Colonic mucosa (tissue), 1 donor: ENCODE data around the gene AXL.

DNA sequence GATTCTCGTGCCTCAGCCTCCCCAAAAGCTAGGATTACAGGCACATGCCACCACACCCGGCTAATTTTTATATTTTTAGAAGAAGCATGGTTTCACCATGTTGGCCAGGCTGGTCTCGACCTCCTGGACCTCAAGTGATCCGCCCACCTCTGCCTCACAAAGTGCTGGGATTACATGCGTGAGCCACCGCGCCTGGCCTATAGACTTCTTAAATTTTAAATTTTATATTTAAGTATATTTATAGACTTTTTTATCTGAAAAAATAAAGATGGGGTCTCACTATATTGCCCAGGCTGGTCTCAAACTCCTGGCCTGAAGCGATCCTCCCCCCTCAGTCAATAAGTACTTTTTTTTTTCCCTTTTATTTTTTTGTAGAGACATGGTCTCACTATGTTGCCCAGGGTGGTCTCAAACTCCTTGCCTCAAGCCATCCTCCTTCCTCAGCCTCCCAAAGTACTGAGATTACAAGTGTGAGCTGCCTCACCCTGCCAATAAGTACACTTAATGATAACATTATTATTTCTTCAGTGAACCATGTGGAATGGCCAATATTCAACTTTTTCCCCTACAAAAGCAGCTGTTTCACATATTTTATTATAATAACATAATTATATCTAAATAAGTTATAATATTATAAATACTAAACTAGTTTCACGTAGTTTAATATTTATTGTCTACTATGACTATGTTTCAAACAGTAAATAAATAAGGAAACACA, 1.8 kb downstream of the SERTAD1 start:
- PRO-cap = no peak

- PRO-cap = no peak
These were observed 1.9 kb downstream of the BLVRB start for GRCh38 chr19:40463698-40463995.

- PRO-cap = no peak
These were observed 17.9 kb downstream of the LTBP4 start for GRCh38 chr19:40618955-40619660.

DNA sequence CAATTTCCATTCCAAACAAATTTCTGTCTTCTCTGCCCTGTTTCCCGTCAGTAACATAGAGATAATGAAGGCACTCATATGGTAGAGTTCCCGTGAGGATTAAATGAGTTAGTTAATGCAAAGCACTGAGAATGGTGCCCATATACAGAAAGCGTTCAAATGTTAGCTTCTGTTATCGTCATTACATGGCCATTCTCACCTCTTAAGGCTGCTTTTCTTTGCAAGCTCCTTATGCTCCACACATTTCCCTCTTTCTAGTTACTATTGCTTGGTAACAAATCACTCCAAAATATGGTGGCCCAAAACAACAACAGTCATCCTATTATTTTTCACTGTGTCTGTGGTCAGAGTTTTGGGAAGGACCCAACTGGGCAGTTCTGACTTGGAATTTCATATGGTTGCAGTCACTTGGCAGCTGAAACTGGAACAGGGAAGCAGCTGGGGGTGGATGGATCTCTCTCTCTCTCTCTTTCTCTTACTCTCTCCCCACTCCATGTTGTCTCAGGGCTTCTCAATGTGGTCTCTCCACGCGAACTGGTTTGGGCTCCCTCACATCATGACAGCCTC, 39.8 kb downstream of the NUMBL start:
- PRO-cap = no peak

DNA sequence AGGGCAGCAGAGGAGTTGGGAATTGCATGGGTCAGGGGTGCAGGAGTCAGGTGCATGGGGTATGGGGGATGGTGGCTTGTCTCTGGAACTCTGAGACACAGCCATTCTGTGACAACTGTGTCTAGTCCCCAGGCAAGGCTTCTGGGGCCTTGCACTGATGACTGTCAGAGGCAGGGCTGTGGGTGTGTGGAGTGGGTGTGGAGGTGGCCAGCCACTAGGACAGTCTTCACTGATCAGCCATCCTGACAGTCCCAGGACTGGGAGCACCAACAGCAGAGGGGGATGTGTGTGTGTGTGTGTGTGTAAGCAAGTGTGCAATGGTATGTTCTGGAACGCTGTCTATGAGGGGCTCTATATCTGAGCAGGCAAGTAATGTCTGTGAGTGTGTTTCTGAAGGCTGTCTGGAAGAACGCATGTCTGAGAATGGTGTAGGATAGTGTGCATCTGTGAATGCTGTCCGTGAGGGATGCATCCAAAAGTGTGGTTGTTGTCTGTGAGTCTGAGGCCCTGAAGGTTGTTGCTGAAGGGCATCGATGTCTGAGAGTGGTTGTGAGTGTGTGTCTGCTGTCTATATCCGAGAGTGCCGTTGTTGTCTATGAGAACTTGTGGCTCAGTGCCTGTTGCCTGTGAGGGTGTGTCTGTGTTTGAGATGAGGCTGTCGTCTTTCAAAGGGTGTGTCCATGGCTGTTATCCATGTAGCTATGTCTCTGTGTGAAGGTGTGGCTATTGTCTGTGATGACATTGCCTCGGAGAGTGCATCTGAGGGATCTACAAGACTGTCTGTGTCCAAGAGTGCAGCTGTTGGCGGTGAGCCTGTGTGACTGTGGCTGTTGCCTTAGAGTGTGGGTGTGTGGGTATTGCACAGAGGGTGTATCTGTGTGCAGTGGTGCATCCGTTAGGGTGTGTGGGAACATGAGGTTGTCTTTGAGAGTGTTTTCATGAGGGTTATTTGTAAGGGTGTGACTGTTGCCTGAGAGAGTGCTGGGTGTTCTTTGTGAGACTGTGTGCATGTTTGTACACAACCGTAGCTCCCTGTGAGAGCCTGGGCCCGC, 5.1 kb downstream of the NUMBL start:
- PRO-cap = no peak

- PRO-cap = no peak
These were observed 11.4 kb downstream of the COQ8B start for GRCh38 chr19:40705221-40705732.

- PRO-cap = no peak
These were observed 10.5 kb downstream of the COQ8B start for GRCh38 chr19:40706047-40706779.

- PRO-cap = no peak
These were observed 5.5 kb downstream of the EGLN2 start for GRCh38 chr19:40804451-40804884.

DNA sequence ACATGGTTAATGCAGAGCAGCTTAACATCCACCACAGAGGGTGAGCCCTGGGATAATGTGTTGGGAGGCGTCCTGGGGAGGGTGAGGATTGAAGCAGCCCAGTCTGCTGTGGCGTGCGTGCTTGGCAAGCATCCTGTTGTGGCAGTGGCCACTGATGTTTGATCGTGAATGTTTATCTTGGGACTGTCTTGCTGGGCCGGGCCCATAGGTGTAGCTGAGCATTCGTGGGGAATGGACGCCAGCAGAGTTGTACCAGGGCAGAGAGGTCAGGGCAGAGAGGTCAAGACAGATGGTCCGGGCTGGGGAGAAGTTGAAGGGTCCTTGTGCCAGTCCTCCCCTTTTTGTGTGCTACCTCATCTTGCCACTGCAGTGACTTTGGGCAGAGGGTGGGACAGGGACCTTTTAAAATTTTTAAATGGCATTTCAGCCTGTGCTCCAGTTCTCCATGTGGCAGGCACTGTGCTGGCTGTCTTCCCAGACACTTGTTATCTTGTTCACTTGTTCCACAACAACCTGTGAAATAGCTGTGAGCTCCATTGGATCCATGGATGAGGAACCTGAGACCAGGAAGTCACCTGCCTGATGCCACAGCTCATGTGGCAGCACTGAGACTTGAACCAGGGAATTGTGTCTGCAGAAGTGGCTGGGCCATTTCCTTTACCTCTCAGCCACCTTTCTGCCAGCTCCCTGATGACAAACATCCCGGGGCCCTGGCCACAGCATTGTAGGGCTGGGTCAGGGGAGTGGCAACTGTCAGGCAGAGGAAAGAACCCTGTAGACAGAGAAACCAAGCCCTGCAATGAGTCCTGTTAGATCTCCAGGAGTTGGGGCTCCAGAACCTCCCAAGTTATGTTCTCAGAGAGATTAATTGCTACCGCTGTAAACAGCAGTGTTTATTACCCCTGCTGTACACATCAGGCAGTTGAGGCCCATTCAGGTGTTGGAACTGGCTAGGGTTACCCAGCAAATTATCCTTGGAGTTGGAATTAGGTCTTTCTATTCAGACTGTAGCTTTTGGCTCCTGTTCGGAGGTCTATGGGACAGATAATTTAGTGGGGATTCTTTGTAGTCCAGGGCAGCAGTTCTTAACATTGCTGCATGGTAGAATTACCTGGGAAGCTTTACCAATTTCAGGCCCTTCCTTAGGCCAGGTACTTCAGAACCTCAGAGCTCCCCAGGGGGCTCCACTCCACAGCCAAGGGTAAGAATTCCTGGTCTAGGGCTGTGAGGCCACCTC, 6.4 kb downstream of the EGLN2 start:
- PRO-cap = no peak

DNA sequence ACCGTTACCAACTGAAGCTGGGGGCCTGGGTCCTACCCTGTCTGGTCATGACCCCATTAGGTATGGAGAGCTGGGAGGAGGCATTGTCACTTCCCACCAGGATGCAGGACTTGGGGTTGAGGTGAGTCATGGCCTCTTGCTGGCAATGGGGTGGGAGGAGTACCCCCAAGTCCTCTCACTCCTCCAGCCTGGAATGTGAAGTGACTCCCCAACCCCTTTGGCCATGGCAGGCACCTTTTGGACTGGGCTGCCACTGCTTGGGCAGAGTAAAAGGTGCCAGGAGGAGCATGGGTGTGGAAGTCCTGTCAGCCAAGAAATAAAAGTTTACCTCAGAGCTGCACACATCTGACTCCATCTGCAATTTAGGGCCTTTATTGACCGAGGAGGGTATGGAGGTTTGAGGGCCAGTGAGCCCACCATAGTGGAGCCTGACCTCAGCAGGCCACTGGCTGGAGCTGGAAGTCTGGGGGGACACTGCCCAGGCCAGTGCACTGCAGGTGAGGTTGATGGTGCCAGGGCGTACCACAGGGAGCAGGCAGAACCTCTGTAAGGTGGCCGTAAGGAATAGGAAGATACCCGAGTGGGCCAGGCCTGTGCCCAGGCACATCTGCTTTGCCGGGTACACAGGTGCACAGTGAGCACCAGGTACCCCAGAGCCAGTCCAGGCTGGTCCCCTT, 9.2 kb downstream of the EGLN2 start:
- PRO-cap = no peak

- PRO-cap = no peak
These were observed 23.6 kb downstream of the CYP2A6 start for GRCh38 chr19:40826189-40827437.

GRCh38 chr19:41003586-41004493, 12.8 kb downstream of the CYP2B6 start:
- PRO-cap = no peak

- PRO-cap = no peak
These were observed 24.2 kb downstream of the CYP2B6 start for GRCh38 chr19:41015096-41015835.

DNA sequence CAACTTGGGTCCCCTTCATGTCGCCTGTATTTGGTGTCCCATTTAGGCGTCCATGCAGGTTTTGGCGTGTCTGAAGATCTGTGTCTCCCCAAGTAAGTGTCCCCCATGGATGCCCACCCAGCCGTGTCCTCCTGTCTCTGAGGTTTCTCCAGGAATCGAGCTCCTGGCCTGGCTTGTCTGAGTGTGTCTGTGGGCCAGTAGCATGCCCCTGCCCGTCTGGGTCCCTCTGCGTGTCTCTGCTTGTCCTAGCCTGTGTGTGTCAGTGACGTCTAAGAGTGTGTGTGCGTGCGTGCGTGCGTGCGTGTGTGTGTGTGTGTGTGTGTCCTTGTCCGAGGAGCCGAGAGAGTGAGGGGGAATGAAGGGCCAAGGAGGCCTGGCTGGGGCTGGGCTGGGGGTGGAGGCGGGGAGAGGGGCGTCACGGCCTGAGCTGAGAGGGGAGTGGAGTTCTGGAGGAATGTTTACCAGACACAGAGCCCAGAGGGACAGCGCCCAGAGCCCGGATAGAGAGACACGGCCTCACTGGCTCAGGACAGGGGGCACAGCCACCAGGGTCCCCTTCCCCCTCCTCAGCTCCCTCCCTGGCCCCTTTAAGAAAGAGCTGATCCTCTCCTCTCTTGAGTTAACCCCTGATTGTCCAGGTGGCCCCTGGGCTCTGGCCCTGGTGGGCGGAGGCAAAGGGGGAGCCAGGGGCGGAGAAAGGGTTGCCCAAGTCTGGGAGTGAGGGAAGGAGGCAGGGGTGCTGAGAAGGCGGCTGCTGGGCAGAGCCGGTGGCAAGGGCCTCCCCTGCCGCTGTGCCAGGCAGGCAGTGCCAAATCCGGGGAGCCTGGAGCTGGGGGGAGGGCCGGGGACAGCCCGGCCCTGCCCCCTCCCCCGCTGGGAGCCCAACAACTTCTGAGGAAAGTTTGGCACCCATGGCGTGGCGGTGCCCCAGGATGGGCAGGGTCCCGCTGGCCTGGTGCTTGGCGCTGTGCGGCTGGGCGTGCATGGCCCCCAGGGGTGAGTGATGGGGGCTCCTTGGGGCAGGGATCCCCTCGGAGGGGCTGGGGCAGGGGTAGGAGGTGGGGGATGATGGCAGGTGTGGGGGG, at the start of gene AXL:
Gene AXL (plus strand): TSS at position 742 of the 1,085 bp plus-strand sequence.
- PRO-cap = bidirectional peak, plus-strand start at position 492 of the sequence, minus-strand start at position 347 of the sequence; unidirectional peak, plus-strand start at position 720 of the sequence

DNA sequence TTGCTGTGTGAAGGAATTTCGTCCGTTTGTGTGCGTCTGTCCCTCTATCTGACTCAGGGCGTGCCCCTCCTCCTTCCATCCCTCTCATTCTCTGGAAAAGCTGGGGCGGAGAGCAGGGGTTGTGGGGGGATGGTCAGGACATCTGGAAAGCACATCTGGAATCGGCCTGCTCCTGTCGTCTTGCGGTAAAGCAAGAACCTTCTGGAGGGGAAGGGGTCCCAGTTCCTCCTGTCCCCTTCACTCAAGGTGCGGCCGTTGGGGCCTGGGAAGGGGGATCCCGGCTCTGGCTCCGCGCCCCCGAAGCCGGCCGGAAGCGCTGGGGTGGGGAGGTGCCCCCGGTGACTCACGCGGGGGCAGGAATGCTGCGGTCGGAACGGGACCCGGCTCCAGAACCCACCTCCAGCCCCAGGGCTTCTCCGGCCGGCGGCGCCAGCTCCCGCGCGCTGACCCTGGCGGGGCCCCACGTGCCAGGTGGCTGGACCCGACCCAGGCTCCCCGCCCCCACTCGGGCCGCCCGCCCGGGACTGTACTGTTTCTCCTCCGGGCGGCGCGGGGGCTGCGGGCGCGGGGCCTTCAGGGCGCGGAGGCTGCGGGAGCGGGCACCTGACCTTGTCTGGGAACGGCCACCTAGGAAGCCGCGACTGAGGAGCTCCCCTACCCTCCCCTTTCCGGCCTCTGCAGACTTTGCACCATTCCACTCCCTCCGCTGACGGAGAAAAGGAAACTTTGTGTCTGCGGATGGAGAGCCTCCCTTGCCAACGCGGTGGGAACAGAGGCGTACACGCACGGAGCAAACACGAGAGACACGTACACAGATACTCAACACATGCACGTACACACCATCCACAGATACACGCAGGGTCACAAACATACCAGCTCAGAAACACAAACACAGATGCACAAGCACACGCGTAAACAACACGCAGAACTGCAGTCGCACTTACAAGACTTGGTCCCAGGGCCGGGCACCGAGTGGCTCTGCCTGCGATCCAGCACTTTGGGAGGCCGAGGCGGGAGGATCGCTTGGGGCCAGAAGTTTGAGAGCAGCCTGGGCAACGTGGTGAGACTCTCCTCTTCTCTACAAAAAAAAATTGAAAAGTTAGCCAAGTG, 7.2 kb downstream of the AXL start:
- PRO-cap = bidirectional peak, plus-strand start at position 729 of the sequence, minus-strand start at position 615 of the sequence

DNA sequence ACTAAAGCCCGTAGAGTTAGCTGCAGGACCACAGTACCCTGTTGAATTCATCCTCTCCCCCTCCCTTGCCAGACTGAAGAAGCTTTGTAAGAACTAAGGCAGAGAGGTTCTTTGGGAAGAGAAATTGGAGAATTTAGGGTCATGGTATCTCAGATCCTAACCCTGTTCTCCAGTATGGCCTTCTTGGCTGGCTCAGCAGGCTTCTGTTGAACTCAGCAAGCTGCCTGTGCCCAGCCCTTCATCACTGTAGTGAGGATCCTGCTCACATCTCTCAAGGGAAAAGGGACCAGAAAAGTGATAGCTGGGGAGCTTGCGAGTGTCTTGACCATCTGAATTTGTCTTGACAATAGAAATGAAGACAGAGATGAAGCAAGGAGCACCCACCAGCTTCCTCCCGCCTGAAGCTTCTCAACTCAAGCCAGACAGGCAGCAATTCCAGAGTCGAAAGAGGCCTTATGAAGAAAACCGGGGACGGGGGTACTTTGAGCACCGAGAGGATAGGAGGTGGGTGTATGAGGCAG, 7.6 kb downstream of the HNRNPUL1 start:
- PRO-cap = no peak

DNA sequence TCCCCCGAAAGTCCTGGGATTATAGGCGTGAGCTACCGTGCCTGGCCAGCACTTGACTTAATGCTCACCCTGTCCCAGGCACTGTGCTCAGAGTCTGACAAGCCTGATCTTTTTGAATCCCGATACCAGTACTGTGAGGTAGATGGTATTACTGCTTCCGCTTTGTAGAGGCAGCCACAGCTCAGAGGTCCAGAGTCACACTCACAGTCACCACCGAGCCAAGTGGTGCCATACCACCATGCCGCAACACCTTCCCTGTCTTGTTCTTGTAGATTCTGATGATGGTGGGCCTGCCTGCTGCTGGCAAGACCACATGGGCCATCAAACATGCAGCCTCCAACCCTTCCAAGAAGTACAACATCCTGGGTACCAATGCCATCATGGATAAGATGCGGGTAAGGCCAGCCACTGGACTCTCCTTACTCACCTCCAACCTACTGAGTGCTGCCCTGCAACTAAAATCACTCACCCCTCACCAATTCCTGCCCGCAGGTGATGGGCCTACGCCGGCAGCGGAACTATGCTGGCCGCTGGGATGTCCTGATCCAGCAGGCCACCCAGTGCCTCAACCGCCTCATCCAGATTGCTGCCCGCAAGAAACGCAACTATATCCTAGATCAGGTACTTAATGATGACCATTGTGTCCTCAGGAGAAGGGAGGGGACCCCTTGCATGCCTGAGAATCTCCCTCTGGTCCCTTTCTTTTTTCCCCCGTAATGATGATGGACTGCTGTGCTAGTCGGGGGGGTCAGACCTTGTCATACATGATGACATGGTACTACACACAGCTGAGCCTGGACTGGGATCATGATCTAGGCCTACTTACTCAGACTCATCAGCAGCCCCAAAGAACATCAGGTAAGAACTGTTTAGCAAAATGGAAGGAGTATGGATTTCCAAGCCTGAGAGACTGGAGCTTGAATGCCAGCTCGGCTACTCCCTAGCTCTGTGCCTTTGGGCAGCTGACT, 15.6 kb upstream of the CCDC97 start:
- PRO-cap = no peak

GRCh38 chr19:41295034-41295655, 14.8 kb upstream of the CCDC97 start:
- PRO-cap = no peak

DNA sequence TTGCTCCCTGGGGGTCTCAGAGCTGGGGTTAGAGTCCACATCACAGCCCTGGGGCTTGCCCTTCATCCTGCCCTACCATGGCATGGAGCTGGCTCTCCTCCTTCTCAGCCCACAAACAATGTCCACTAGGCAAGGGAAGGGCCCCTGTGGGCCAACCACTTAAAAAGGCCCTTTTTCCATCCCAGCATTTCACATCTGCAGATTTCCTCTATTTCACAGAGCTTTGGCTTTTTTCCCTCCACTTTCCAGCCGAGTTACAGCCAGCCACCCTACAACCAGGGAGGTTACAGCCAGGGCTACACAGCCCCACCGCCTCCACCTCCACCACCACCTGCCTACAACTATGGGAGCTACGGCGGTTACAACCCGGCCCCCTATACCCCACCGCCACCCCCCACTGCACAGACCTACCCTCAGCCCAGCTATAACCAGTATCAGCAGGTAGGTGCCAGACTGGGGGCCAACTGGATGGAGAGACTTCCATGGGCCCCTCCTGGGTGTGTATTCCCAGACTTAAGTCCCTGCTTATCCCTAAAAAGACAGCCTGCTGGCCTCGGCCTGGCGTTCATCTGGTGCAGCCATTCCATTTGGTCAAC, 4.4 kb upstream of the CCDC97 start:
- PRO-cap = no peak

DNA sequence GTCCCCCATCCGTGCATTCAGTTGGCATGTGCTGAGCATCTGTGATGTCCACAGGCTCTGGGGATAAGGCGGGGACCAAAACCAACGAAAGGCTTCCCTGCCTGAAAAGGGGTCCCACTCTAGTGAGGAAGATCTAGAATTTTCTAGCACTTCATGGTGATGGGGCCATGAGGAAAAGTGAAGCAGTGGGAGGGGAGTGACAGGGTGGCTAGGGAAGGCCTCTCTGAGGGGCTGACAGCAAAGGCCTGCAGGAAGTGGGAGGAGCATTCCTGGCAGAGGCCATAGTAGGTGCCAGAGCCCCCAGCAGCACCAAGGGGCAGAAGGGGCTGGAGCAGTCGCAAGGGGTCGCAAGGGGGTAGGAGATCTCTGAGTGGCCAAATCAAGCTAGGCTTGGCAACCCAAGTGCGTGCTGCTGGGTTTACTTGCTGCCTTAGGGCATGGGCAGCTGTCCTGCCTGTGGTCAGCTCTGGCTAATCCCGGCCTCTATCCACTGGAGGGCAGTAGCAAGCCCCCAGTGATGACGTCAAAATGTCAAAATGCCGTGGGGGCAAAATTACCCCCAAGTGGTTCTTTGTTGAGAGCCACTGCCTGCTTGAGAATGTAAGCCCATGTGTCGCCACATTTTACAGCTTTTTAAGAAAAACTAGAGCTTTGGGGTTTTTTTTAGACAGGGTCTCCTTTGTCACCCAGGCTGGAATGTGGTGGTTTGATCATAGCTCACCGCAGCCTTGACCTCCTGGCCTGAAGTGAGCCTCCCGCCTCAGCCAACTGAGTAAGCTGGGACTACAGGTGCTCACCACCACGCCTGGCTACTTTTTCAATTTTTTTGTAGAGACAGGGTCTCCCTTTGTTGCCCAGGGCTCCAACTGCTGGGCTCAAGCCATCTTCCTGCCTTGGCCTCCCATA, 11.7 kb downstream of the CCDC97 start:
- PRO-cap = no peak